ENCODE measurements around a stretch of chr7.

DNA sequence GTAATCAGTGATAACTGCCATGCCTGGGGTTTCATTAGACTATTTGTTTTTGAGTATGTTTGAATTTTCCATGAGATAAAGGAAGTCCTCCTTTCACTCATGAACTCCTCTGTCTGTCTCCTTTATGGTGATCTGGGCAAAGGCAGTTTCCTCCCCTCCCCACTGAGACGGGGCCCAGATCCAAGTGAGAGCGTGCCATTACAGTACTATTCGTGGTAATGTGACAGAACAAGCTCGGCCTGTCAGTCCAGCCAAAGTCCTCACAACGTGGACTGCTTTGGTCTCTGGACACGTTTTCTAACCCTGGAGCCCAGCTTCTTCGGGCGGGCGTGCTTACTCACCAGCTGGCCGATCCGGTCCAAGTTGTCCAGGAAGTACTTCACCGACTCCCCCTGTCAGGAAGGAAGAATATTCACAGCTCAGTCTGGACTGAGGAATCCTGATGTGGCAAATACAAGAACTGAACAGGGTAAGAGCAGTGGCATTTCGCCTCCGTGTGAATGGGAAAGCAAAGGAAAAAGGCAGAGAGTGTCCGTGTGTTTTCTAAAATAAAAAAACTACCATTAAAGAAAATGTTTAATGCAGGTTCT, 45.2 kb downstream of the AMZ1 start:
- RRBS, result no CpG with 5 or more reads among the region's 15 CpGs

DNA sequence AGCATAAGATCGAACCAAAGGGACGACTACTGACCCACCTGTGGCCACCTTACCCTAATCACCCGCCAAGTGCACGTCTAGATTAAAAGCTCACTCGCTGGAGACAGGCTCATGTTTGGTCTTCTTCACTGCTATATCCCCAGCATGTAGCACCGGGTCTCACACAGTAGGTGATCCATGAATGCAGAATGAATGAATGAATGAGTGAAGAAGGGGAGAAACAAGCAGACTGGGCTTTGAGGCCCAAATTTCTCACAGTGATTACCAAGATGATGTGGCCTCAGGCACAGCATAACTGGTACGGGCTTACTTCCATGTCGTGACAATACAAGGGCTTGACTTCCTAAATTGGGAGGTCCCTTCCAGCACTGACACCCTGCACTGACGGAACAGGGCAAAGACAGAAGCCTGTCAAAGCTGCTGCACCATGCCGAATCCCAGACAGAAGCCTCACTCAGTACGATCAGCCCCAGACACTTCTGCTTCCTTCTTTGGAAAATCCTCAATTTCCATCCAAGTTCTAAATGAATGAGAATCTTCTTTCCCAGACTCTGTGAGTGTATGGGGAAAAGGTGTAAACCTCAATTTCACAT, 52.0 kb downstream of the GNA12 start:
- RRBS, result no CpG with 5 or more reads among the region's 11 CpGs

DNA sequence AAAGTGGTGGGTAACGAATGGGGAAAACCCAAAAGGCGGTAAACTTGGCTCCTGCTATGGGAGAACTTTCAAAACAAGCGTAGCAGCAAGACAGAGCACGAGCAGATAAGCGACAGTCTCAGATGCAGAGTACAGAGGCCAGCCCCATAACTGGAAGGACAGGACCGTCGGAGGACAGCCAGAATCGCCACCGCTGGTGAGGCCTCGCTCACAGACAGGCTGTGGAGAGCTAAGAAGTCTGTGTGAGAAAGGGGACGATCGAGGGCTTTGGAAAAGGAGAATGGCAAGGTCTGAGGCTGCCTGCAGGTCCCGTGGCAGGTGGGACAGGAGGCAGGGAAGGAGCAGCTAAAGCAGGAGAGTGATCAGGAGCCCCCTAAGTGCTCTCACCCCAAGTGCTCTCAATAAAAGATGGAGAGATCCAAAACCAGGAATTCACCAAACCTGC, 41.0 kb downstream of the GNA12 start:
- RRBS, result no CpG with 5 or more reads among the region's 13 CpGs

DNA sequence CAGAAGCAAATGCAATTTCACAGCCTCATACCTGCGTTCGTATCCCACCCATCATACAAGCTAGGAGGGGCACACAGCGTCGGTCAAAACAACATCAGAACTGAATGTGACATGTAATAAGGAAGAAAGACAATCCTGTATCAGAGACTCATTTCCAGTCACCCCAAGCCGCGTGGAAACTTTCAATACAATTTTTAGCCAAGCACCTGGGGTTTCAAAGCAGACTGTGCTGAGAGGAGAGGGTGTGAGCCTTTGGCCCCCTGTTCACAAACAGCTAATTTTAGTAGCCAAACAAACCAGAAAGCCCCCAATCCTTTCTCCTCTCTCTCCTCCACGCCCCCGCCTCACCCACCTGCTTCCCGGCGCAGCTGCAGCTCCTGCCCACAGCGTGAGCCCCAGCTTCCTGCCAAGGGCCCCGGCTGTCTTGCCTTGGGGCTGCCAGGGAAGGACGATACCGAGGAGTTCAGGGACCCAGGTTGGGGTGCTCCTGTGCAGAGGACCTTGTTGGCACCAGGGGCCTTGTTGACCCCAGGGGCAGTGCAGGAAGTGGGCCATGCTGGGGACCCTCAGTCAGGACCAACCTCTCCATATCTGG, 50.5 kb upstream of the GNA12 start:
- RRBS, result 32% methylated on average over 4 of the region's 14 CpGs

DNA sequence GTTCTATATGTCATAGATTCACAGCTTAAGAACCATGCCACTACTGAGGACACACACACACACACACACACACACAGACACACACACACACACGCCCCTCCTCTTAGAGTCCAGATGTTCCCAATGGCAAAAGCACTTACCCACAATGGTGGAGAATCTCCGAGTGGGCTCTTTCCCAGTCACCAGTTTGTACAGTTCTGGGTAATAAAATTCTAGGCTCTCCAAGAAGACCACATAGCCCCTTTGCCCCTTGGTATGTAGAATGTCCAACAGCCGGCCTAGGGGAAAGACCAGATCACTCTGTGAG, 98.0 kb downstream of the CARD11 start:
- RRBS, result no CpG with 5 or more reads among the region's 3 CpGs

GRCh38 chr7:3092202-3092975, 48.7 kb upstream of the CARD11 start:
- RRBS, result no CpG with 5 or more reads among the region's 10 CpGs

DNA sequence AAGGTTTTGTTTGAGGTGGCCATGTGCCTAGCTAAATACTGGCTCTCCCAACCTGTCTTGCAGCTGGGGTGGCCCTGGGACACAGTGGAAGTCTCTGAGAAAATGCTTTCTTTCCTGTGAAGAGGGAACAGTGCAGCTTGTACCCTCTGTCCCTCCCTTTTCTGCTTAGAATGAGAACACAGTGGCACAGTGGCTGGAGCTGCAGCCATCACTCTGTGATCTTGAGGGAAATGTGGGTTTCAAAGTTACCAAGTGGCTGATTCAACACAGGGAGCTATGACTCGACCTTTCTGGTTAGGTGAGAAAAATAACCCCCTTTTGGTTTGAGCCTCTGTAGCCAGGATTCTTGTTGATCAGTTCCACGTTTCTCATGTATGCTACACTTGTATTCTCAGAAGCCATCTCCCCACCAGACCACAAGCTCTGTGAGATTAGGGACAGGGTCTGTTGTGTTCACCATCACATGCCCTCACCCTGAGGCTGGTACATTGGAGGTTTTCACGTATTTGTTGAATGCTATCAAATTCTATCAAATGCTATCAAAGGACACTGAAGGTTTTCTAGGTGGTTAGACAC, 62.8 kb upstream of the CARD11 start:
- RRBS, result no CpG with 5 or more reads among the region's 3 CpGs

GRCh38 chr7:3117876-3118286, 74.2 kb upstream of the CARD11 start:
- RRBS, result no CpG with 5 or more reads among the region's 5 CpGs

GRCh38 chr7:3159458-3159878, 115.8 kb upstream of the CARD11 start:
- RRBS, result no CpG with 5 or more reads among the region's 3 CpGs

DNA sequence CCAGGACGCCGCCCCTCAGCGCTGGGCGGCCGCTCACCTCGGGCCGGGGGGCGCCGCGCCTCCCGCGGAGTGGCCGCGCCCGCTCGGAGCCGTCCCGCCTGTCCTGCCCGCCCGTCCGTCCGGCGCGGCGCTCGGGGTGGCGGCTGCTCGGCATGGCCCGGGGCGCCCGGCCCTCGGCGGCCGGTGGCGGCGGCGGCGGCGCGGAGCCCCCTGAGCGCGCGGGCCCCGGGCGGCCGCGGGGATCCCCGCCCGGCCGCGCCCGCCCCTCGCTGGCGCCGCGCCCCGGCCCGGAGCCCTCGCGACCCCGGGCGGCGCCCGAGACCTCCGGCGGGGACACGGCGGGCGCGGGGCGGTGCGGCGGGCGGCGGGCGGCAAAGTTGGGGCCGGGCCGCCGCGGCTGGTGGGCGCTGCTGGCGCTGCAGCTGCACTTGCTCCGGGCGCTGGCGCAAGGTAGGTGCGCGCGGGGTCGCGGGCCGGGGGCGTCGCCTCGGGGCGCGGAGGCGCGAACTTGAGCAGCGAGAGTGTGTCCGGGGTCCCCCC, 453 bp downstream of the SDK1 start:
- RRBS, result 2% methylated on average over 72 of the region's 100 CpGs

DNA sequence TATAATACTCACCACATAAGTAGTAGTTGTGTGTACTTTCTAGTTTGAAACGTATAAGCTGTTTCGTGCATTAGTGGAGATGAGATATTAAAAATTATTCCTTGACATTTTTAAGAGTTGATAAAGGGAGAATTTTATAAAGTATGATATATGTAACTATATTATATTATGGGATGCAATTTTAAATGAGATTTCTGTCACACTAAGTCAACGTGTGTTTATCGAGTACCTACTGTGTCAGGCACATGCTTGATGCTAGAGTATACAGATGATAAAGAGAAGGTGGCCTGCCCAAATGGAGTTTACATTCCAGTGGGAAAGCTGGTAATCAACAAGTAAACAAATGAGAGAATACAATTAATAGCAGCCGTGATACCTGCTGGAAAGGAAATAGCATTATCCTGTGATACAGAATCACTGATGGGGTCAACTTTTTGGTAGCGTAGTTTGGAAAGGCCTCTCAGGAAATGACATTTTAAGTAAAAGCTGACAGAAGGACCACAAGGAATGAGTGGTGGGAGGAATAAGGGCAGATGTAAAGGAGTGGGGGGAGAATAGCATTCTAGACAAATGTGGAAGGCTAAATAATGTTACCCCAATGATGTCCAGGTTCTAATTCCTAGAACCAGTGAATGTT, 87.7 kb downstream of the SDK1 start:
- RRBS, result no CpG with 5 or more reads among the region's 6 CpGs

DNA sequence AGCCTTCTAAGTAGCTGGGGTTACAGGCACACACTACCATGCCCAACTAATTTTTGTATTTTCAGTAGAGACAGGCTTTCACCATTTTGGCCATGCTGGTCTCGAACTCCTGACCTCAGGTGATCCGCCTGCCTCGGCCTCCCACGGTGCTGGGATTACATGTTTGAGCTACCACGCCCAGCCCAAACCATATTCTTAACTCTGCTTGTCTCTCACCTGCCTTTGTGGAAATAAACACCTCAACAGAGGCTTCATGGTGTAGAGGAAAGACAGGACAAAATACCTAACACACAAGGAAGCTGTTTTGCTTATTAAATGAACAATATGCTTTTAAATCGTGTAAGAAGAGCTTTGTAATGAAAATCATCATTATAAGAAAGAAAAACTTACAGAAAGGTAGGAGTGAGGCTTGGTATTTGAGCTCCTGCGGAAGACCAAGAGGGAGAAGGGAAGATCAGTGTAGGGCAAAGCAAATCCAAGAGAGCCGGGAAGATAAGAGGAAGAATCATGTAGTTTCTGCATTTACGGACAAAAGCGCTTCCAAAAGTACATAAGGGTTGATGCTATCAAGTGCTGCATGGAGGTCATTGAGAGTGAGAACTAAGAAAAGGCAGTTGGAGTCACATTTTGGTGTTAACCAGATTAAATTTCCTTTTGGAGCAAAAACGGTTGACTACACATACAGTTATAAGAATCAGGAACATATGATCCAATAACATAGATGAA, 109.8 kb downstream of the SDK1 start:
- RRBS, result no CpG with 5 or more reads among the region's 11 CpGs

DNA sequence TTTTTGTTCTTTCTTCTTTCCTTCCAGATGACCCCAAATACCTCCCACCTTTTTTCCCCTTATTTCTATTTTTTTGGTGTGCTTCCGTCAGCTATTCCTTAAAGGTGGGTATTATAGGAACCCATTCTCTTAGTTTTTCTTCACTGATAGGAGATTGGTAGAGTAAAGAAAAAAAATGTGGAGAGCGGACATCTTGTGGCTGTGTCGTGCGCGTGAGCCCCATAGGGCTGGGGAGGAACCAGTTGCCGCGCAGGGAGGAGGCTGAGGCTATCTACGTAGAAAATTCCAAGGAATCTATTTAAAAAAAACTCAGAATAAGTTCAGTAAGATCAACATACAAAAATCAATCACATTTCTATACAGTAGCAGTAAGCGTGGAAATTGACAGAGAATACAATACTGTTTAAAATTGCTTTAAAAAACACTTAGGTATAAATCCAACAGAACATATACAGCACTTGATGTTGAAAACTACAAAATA, 399.8 kb downstream of the SDK1 start:
- RRBS, result no CpG with 5 or more reads among the region's 9 CpGs

DNA sequence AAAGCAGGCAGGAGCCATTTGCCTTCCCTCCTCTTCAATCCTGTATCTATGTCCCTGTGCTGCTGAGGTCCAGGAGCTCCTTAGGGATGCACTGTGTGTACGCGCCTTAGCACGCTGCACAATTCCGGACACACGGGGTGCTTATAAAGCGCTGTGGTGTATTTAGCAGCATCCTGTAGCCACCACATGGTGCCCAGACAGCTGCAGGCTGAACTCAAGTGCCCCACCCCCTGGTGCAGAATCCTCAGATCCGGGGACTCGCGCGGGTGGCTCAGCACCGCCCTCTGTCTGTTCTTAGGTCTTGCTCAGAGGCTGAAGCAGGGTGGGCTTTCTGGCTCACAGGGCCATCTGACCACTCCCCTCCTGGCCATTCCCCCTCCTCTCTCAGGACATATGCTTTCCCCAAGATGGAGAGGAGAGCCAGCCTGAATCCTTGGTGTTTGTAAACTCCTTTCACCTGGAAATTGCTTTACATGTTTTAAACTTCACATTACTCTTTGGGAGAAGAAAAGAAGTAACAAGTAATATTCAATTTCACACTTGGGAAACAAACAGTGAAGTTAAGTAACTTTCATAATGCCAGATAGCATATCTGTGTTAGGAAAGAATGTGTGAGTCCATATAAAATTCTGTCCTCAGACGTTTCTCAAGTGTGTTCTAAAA, 421.6 kb downstream of the SDK1 start:
- RRBS, result no CpG with 5 or more reads among the region's 12 CpGs

DNA sequence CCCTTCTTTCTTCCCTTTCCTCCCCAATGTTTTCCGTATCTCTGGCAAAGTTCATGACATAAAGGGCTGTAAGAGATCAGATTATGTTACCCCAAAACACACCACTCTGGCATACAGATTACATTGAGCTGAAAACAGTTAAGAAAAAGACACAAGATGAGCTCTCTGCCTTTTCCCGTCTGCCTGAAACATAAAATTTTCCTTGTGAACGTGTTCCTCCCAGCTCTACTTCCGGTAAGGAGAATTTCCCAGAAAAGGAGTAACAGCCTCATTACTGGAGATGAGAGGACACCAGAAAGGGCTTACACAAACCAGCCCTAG, 441.1 kb downstream of the SDK1 start:
- RRBS, result no CpG with 5 or more reads among the region's 4 CpGs

- RRBS, result no CpG with 5 or more reads among the region's 13 CpGs
Observed at GRCh38 chr7:3921844-3922695, 621.0 kb downstream of the SDK1 start.

DNA sequence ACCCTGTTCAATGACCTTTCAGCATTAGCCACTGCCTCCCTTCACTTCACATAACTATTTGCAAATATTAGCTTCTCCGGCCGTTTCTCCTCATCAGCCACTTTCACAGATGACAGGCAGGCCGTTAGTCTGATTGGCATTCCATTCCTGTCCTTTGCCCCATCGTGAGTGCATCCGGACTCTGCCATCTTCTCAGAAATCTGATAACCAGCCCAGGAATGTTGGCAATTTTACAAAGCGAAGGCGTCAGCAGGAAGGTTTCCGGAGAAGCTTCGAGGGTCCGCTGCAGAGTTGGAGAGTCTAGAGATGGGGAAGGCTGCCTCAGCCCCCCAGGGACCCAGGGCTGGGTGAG, 647.8 kb downstream of the SDK1 start:
- RRBS, result 49% methylated on average over 7 of the region's 10 CpGs

DNA sequence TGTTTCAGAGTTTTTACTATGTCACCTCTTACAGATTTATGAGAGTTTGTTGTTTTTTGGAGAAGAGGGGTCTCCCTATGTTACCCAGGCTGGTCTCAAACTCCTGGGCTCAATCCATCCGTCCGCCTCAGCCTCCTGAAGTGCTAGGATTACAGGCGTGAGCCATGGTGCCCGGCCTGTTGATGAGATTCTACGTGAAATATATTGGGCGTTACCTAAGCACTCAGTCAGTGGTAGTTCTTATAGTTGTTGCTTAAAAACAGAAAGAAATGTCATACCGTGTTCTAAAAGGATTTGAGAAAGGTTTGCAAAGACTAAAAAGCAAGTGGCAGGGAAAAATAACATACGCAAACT, 39.5 kb upstream of the FOXK1 start:
- RRBS, result no CpG with 5 or more reads among the region's 8 CpGs

- RRBS, result no CpG with 5 or more reads among the region's 12 CpGs
Observed at GRCh38 chr7:4684622-4685211, 2.6 kb downstream of the FOXK1 start.

DNA sequence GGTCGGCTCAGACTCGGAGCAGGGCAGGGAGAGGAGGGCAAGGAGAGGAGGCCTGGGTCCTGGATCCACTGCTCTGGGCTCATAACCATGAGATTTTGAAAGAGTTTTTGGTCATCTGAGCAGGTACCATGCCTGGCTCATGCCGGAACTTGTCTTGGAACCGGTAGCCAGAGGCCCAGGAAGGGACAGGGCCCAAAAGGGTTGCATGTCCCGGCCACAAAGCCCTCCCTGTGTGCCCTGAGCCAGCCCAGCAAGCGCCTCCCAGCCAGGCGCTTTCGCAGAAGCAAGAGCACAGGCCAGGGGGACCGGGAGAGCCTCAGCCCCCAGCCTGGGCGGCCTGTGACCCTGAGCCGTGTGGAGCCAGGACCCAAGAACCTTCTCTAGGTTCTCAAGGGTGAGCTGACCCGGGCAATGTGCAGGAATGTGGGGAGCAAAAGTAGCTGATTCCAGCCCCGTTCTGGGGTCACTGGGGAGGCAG, 10.3 kb upstream of the AP5Z1 start:
- RRBS, result 92% methylated on average over 6 of the region's 13 CpGs